Aorta (tissue), 1 donor: ENCODE measurements around the gene WFDC1.

GRCh38 chr16:84091372-84091846 lies 25.3 kb downstream of the MBTPS1 start:
- PRO-cap: no peak

GRCh38 chr16:84183972-84184726 lies 2.7 kb downstream of the TAF1C start:
- PRO-cap: no peak

DNA sequence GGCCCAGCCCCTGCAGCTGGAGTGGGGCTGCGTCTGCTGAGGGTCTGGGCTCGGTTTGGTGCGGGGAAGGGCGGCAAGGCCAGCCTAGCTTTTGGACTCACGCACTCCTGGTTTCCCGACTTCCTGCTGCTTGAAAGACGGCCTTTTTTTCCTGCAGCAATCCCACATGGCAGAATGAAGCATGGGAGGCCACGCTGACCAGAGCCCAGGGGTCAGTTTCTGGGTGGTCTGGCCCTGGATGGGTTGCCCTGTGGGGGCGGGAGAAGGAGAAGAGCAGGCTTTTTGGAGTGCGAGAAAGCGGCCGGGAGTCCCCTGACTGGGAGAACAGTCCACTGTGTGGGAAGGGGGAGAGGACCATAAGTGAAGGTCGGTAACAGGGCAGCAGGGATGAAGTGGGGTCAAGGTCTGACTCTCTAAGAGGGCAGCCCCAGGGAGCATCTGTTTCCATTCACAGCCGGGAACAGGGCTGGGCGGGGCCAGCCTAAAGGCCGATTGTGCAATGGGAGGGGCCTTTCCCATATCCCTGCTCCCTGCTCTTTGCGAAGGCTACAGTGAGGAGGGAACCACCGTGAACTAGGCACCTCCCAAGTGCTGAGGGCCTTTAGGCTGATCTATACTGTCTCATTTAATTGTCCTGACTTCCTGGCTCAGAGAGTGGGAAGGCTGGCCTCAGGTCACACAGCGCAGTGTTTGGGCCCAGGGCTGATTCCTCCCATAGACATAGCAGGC lies 10.6 kb upstream of the WFDC1 start:
- PRO-cap: no peak

DNA sequence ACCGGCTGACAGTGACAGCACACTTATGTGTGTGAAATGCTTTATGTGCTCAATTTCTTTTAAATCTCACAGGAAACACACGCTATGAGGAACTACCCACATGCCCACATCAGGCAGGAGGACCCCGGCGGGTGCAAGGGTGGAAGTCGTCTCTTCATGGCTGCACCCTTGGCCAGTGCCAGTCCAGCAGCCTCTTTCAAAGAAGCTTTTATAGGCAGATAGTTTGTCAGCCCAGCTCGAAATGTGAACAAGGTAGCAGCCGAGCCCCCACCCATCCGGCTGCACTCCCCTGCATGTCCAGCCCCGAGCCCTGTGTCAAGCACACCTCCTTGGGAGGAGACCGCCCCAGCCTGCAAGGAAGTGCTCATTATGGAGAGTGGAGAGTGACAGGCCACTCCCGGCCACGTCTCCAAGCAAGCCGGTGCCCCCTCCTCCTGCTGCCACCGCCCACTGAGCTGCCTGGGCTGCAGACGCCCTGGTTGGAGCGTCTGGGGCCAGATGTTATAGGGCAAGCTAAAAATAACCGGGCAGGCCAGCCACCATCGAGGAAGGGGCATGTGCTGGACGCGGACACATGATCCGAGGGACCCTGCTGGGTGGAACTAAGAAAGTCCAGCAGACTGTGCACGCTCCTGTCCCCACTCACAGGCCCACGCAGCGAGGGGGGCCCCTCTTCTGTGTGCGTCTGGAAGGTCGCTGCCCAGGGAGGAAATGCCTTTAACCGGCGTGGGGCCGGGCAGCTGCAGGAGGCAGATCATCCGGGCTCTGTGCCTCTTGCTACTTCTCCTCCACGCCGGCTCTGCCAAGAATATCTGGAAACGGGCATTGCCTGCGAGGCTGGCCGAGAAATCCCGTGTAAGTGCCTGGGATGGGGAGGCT lies at the start of gene WFDC1:
Gene WFDC1, plus strand, starts transcription at position 618 of the 879 bp plus-strand sequence.
- PRO-cap: unidirectional peak, plus-strand start at position 720 of the sequence

DNA sequence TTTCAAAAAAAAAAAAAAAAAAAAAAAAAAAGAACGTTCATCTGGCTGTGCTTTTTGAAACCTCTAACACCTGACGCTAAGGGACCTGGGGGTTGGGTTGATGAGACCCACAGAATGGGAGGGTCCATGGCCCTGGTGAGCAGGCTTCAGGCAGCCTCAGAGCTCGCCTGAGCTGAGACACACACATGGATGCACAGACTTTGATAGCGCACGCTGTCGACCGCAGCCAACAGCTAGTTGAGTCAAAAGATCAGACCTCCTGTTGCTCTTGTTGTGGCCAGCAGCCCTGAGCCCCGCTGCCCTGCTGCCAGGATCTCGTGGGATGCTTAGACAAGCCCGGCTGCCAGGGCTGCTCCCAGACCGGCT lies 19.8 kb upstream of the MEAK7 start:
- PRO-cap: no peak

DNA sequence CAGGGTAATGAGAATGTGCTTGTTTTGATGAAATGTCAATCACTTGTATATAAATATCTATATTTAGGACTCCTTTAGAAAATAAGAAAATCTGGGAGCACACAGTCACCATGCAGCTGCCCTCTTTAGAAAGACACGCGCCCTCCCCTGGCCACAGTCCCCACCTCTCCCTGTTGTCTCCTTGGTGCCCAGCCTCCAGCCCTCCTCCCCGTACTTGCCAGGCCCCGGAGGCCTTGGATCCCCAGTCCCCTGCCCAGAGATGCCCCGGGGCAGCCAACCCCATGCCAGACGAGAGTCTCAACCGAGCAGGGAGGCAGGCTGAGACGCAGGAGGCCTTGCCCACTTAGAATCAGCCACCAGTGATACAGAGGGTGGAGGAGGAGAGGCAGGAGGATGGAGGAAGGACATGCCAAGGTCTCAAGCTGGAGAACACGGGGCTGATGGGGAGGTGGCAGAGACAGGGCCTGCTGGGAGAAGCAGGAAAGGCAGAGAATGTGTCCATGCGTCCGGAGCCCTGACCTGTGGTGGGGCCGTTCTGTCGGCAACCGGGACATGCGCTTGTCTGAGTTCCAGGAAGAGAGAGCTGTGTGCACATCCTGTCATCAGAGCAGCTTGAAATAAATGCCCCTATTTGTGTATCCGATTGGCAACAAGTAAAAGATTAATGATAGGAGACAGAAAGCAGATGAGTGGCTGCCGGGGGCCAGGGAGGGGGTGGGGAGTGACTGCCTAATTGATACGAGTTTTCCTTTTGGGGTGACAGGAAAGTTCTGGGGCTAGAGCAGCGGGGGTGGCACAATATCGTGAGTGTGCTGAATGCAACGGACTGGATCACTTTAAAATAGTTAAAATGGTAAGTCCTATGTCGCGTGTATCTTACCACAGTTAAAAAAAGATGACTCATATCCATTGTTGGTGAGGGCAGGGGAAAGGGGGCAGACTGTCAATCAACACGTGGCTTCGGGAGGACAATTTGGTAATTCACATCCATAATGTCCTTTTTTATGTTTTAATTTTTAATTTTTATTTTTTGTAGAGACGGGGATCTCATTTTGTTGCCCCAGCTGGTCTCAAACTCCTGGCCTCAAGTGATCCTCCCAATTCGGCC lies 44.7 kb upstream of the MEAK7 start:
- PRO-cap: no peak

DNA sequence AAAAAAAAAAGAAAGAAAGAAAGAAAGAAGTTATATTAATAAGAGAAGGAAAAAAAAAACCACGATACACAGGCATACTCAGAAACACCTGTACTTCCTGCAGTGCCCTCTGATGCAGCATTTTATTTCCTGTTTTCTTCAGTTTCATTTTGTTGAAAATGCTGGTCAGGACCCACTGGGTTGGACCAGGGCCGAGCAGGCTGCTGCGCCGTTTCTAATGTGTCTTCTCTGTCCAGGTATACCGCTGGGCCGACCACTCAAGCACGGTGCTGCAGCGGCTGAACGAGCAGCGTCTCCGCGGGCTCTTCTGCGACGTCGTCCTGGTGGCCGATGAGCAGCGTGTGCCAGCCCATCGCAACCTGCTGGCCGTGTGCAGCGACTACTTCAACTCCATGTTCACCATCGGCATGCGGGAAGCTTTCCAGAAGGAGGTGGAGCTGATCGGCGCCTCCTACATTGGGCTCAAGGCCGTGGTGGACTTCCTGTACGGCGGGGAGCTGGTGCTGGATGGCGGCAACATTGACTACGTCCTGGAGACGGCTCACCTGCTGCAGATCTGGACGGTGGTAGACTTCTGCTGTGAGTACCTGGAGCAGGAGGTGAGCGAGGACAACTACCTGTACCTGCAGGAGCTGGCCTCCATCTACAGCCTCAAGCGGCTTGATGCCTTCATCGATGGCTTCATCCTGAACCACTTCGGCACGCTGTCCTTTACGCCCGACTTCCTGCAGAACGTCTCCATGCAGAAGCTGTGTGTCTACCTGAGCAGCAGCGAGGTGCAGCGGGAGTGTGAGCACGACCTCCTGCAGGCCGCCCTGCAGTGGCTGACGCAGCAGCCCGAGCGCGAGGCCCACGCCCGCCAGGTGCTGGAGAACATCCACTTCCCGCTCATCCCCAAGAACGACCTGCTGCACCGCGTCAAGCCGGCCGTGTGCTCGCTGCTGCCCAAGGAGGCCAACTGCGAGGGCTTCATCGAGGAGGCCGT lies 8.6 kb downstream of the KLHL36 start:
- PRO-cap: no peak

DNA sequence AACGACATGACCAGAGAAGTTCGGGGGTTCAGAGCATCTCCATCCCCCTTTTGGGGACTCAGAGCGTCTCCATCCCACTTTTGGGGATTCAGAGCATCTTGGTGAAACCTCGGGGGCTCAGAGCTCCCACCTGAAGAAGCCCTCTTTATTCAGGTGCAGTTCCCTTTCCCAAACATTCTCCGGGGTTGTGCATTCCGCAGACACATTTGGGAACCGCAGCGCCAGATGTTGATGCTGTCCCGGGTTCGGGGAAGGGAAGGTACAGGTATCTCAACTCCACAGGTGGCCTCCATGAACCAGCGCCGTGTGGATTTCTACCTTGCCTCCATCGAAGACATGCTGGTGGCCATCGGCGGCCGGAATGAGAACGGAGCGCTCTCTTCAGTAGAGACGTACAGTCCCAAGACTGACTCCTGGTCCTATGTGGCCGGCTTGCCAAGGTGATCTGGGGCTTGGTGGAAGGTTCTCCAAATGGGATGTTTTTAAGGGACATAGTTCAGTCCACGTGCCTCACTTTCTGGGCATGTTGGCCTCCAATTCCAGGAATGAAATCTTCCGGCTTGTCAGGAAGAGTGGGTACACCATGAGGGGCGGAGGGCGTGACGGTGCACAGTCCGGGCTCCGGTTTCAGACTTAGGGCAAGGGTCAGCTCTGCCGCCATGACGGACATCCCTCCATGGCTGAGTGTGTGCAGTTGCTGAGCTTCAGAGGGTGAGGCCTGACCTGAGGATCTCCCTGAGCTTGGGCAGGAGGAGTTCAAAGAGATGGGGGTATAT lies 11.4 kb downstream of the KLHL36 start:
- PRO-cap: no peak

- PRO-cap: no peak
Measured at GRCh38 chr16:84663365-84664416, 15.4 kb downstream of the KLHL36 start.

- PRO-cap: no peak
Measured at GRCh38 chr16:84763808-84764556, 55.8 kb upstream of the CRISPLD2 start.

DNA sequence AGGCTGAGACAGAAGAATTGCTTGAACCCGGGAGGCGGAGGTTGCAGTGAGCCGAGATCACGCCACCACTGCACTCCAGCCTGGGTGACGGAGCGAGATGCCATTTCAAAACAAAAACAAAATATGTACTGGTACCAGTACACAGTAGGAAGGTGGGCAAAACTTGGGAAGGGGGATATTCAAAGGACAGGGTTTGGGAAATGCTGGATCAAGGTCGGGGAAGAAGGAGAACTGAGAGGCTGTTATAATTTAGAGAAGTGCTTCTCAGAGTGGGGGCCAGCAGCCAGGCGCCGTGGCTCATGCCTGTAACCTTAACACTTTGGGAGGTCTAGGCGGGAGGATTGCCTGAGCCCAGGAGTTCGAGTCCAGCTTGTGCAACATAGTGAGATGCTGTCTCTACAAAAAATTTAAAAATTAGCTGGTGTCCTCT lies 5.2 kb downstream of the CRISPLD2 start:
- PRO-cap: no peak

DNA sequence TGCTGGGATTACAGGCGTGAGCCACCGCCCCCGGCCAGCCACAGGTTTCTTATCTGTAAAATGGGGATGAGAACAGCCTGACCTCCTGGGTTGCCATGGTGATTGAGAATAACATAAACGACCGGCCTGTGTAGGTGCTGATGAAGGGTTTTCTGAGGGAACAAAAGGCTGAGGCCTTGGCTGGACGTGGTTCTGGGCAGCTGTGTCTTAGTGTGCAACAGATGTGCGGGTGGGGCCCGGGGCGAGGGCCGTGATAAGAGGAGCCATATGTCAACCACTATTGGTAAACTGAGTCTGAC lies 17.8 kb downstream of the CRISPLD2 start:
- PRO-cap: no peak

DNA sequence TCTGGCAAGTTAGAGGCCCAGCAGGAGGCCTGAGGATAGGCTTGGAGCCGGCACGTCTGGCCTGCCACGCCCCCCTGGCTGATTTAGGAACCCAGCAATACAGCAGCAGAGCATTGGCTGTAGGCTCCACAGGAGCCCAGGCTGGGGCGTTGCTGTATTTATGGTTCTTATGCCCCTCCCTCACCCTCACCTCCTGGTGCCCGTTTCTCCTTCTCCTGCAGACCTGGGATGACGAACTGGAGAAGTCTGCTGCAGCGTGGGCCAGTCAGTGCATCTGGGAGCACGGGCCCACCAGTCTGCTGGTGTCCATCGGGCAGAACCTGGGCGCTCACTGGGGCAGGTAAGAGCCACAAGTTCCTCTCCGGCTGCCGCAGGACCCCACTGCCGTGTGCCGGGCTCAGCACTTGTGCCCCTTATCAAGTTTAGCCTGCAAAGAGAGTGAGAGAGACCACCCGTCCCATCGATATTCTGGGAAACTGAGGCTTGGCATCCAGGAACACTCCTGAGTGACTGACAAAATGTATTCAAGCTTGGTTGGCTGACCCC lies 25.9 kb downstream of the CRISPLD2 start:
- PRO-cap: no peak

DNA sequence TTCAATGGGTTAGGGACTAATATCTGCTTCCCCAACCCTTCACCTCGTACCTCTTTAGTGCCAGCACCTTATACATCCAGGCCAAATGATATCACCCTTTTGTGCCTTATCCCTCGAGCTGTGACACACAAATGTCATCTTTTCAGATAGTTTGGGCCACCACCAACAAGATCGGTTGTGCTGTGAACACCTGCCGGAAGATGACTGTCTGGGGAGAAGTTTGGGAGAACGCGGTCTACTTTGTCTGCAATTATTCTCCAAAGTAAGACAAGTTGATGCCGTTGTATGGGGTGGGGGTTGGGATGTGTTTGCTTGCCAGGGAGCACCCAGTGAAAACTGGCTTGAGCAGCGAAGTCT lies 30.6 kb downstream of the CRISPLD2 start:
- PRO-cap: no peak

DNA sequence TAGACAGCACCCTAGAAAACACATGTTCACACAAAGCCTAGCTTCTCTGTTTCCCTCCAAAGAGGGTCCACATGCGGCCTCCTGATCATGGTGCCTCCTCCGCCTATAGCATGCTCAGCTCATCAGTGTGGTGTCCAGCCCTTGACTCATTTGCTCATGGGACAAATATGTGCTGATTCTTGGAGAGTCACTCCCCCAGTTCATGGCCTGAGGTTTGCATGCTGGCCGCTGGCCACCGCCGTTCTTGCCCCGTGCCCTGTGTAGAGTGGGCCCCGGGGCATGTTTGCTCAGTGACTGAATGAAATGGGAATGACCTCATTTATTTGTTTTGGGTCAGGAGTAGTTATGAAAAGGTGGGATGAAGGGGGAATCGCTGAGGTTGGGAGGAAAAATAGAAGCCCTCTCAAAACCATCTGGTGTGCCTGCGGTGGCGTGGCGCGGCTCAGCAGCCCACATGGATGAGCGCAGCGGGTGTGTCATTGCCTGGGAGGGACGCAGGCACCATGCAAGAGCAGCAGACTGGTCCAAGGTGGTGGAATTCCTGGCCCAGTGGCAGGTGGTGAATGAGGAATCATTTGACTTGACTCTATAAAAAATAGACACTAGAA lies 31.5 kb downstream of the CRISPLD2 start:
- PRO-cap: no peak

DNA sequence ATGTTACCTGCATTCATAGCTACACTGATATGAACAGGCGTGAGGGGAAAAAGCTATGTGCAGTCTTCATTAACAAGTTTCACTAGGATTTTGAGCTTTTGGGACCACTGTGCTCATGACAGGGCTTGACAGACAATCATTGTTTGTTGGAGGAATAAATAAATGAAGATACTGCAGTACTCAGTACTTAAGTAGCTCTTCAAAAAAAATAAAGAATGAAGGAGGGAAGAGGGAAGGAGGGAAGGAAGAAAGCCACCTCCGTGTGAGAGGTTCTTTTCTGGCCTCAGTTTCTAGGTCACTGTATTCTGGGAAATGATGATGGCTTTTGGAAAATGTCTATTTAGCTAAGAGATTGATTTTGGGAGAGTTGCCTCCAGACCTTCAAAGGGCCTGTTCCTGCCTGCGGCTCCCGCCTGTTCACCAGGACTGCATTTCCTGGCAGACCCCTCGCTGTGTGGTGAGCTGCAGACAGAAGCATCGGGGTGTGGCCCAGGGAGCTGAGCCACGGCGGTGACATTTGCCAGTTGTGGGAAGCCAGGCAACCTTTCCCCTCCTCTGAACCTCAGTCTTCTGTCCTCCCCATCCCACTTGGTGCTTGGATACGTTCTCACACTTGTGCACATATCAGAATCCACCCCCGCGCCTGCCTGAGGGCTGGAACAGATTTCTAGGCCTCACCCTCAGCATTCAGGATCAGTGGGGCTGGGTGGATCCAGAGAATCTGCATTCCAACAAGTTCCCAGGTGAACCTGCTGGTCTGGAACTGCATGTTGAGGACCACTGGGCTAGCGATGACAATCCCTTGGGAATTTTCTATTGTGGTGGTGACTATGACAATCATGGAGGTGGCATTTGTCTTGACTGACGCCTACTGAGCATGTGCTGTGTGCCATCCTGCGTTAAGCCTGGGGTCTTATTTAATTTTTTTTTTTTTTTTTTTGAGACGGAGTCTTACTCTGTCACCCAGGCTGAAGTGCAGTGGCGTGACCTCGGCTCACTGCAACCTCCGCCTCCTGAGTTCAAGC lies 63.4 kb downstream of the CRISPLD2 start:
- PRO-cap: no peak

GRCh38 chr16:84975429-84976246 lies 35.7 kb downstream of the ZDHHC7 start:
- PRO-cap: no peak

DNA sequence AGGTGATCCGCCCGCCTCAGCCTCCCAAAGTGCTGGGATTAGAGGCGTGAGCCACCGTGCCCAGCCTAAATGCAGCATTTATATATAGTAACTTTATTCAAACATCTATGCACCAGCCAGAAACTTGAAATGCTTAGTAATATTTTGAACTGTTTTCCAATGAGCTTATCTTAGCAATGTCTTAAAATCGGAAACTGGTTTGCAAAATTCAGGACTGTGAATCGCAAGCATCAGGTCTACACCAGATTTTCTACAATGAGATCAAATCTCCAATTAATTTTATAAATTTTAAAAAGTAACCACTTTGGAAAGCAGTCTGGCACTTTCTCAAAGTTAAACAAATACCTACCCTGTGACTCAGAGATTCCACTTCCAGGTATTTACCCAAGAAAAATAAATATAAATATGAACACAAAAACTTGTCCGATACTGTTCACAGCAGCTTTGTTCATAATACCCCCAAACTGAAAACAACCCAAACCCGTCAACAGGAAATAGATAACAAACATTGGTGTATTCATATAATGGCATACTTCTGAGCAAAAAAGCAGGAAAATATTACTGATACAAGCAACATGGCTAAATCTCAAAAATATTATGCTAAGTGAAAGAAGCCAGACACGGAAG lies 12.2 kb downstream of the ZDHHC7 start:
- PRO-cap: no peak

GRCh38 chr16:85057782-85058360 lies 30.3 kb downstream of the KIAA0513 start:
- PRO-cap: no peak

- PRO-cap: bidirectional peak, plus-strand start at chr16:85137133, minus-strand start at chr16:85136939
Measured at GRCh38 chr16:85137064-85137310, 24.7 kb upstream of the CIBAR2 start.